Placental pericyte (primary cell): Measurements from ENCODE around the genes PRAMEF11, PRAMEF9, PRAMEF18 and PRAMEF5.

DNA sequence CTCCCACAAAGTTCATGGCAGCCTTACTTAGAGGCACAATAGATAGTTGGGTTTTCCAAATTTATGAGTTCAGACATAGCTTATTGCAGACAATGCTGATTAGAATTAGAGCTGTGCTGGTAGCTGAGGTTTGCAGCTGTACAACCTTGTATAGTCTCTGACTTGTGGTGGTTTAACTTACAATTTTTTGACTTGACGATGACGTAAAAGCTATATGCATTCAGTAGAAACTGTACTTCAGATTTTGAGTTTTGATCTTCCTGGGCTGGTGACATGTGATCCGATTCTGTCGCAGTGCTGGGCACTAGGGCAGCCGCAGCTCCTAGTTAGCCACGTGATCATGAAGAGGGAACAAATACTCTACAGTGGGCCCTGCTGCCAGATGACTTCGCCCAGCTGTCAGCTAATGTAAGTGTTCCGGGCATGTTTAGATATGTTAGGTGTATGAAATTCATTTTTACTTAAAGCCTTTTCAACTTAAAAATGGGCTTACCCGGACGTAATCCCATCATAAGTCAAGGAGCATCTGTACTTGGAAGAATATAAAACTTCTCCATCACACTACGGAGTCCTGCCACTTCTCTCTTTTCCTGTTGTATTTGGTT is 167.6 kb downstream of the DHRS3 start:
- CAGE, long polyA plus RNA: no peak

- CAGE, long polyA plus RNA: no peak
These were observed 164.0 kb downstream of the DHRS3 start for GRCh38 chr1:12453966-12454423.

DNA sequence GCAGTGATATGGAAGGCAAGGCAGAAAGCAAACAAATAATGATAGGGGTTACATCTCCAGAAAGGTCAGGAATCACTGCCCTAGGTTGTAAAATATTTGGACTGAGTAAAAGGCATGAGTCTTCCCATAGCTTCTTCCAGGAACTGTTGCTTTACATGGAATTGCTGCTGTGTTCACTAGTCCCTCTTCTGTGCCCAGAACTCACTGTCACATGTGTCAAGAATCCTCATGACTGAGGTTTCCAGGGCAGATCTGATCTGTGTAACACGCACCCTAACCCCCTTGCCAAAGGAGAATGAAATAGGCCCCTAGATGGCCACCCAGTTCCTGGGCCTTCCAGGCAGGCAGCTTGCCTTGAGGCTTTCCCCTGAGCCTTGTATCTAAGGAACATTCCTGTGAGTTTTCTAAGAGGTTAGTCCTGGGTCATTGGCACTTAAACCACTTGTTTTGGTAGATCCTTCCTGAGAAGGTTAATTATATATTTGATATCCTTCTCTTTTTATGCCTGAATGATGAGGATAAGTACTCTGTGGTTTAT is 163.5 kb downstream of the DHRS3 start:
- CAGE, long polyA plus RNA: no peak

DNA sequence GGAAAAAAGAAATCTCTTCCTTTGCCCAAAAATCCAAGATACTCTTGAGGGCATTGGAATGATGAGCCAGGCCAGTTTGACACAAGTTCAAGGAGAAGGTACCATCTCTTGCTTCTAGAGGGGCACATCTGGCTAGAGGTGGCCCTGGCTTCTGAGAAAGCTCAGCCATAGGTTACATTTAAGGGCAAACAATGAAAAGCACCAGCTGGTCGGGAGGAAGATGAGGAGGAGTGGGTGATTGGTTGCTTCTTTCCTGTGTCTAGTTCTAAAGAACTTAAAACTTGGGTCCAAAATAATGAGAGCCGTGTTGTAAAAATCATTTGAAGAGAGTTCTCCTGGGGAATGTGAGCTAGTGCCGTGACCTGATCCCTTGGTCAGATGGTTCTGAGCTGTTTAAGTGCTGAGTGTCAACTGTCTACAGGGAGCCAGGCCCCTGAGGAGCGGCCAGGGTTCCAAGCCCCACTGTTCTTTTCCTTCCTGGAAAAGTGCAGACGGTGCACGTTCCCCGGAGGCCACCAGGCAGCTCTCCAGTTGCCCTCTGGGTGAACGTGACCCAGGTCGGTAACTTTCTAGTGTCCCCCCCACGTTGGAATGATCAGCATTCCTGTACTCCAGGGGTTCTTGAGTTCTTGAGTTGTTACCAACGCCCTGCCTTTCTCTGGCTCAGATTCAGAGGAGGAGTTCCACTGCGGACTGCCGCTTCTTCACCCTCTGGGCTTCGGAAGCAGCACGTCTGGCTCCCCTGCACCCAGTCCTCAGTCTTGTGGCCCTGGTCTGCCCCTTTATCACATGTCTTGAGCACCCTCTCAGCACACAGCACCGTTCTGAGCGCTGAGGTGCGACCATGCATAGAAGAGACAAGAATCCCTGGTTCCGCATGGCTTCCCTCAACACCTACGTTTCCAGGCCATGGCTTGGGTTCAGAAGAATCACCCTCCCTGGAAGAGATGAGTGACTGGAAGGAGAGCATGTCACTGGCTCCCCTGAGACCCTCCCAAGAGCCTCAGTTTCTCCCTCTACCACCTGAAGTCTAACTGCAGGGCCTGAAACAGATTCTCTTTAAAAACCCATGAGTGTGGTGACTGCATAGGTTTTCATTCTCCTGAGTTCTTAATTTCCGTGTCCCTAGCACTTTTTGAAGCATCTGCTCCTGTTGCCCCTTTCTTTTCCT is 131.6 kb downstream of the DHRS3 start:
- CAGE, long polyA plus RNA: no peak

GRCh38 chr1:12539977-12540992 is 77.7 kb downstream of the DHRS3 start:
- CAGE, long polyA plus RNA: no peak

DNA sequence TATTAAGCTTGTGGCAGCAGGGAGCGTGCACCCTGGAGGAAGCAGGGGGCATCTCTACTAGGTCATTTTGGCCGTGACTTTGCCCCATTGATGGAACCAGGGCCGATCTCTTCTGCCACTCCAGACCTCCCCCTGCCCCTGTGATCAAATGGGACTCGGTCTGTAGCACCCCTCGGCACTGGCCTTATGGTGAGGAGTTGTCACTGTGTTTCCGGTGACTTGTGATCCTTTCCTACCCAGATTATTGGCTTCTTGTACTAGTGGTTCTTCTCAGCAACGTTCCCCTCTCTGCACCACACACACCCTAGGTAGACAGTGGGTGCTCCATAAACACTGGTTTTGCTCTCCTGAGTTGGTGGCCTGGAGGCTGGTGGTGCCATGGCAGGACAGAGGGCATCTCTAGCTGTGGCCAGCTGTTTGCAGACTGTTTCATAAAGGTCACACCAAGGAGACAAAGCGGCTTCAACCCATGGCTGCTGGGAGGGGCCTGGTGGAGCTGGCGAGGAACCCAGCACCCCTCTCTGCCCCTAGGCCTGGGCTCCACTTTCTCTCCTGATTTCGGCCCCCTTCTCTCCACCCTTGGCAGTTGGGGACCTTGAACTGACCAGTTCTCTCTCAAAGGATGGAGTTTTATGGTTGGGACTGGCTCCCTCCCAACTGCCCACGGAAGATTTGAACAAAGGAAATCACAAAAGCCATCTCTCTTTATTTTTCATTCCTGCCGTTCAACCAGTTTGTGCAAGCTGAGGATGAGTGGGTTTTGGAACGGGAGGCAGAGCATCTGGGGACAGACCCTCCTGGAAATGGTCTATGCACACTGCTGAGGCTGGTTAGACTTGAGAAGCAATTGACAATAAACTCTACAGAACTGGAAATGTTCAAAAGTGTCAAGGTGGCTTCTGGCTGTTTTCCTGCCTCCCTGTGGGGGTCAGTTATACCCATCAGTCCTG is 50.5 kb downstream of the DHRS3 start:
- CAGE, long polyA plus RNA: no peak

GRCh38 chr1:12810827-12811537 is 19.8 kb downstream of the PRAMEF1 start:
- CAGE, long polyA plus RNA: no peak

- CAGE, long polyA plus RNA: no peak
These were observed at the start of gene PRAMEF11 for GRCh38 chr1:12831272-12831761. PRAMEF11 (minus strand) TSS chr1:12831410.

DNA sequence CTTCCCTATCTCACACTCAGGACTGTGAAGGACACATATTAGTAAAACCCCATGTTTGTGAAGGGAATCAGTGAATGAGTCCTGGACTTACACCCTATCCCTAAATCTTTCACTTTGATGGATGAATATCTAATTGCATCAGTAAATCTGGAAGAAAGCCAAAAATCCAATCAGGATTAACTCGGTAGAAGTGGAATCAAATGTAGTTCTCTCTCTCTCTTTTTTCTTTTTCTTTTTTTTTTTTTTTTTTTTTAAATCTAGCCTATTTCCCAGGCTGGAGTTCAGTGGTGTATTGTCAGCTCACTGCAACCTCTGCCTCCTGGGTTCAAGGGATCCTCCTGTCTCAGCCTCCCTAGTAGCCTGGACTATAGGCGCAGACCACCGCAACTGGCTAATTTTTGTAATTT is at the start of gene PRAMEF9:
TSS of gene PRAMEF9 (plus strand) at position 202 of the 407 bp plus-strand sequence.
- CAGE, long polyA plus RNA: no peak

GRCh38 chr1:13226079-13226587 is at the start of gene PRAMEF18:
PRAMEF18 (minus strand) TSS chr1:13226154.
- CAGE, long polyA plus RNA: no peak

- CAGE, long polyA plus RNA: no peak
These were observed at the start of gene PRAMEF5 for GRCh38 chr1:13254041-13254361. PRAMEF5 (plus strand) TSS chr1:13254198.

DNA sequence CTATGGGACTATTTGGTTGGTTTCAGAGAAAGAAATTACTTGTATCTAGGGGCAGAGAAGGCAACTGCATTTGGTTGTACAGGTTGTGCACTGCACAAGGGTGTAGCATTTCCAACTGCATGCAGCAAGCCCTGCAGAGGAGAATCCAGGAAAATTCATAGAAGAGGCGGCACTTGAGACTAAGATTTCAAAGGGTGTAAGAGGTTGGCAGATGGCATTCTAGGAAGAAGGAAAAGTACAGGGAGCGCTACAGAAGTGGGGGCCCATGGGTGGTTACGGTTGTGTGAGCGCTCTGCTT is 27.9 kb downstream of the PRAMEF20 start:
- CAGE, long polyA plus RNA: no peak

DNA sequence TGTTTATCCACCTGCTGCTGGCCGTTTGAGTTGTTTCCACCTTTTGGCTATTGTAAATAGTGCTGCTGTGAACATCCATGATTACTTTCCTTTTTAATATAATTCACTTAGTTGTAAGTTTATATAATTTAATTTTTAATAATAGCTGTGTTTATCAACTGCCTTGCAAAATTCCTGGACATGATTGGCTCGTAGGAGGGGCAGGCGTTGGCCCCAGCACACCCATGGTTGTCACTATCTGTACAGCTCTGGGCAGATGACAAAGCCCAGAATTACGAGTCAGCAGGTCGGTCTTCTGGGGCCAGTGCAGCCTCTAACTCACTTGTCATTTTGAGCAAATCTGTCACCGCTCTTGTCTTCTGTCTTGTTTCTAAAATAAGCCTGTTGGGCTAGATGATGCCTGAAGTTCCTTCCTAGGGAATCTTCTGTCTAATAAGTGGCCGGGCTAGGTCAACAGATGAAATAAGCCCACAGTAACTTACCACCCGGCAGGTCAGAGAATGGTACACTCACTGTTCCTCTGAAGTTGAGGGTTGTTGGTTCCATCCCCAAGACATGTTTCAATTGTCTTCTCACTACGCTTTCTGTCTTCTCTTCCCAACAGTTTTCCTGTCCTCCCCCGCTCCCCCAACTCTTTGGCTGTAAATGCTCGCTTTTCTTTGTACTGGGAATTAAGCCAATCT is 21.5 kb upstream of the LRRC38 start:
- CAGE, long polyA plus RNA: no peak

DNA sequence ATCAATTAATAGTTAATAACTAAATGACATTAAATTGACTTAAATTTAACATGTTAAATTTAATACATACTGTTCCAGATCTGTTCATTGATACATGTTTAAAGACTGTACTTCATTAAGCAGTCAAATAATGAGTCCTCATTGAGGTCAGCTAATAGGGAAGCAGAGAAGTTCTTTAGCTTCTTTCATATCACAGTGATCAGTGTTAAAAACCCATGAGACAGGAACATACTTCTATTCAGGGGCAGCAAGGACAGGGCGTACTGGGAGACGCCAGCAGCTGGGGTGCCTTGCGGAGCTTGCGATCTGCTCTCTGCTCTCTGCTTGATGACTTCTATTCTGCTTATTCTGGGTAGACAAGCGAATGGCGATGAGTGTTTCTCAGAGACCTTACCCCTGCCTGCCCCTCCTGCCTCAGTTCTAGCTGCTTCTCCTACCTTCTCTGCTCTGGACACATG is 26.7 kb downstream of the PRDM2 start:
- CAGE, long polyA plus RNA: no peak

GRCh38 chr1:13754789-13755169 is 54.8 kb downstream of the PRDM2 start:
- CAGE, long polyA plus RNA: no peak

- CAGE, long polyA plus RNA: no peak
These were observed 90.2 kb downstream of the PRDM2 start for GRCh38 chr1:13789738-13790965.

DNA sequence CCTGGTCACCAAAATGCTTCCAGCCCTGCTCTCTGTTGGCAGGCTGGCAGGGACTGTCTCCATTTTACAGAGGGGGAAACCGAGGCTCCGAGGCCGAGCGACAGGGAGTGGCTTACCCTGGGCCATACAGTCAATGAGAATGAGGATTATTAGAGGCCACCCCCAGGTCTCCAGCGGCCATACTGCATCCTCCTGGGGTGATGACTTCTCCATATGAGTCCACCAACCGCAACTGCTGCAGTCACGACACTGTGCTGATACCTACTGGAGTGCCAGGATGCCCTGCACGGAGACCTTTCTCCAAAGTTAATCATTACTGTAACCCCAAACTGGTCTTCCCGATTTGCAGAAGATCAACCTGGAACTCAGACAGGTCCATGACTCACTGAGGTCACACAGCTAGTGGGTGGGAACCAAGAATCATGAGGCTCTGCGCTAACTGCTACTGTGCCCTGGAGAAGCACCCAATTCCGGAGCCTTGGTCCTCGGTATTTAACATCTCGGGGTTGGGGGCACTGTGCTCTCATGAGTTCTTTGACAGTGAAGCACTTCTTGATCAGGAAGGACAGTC is 112.9 kb downstream of the PRDM2 start:
- CAGE, long polyA plus RNA: no peak

GRCh38 chr1:13892524-13893344 is 192.7 kb downstream of the PRDM2 start:
- CAGE, long polyA plus RNA: no peak

DNA sequence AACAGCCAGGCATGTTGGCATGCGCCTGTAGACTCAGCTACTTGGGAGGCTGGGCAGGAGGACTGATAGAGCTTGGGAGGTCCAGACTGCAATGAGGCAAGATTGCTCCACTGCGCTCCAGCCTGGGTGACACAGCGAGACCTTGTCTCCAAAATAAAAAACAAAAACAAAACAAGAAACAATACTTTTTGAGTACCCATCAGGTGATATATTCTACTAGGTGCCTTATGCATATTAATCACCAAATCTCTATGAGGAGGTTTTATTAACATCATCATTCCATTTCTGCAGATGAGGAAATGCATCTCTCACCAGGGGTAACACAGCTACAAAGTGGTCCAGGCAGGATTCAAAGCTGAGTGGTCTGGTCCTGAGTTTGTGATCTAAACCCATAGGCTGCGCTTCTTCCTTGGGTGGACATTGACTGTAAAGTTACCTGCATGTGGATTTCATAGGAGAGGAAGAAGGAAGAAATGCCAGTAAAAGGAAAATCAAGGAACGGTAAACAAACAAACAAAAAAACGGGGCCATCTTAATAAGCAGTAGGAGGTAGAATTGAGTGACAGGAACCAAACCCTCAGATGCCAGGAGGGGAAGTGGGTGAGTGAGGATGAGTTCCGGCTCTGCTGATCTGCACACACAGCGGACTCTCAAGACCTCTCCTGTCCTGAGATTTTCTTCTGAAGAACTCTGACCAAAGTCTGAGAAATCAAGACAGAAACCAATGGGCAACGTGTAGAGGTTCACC is 323.4 kb downstream of the PRDM2 start:
- CAGE, long polyA plus RNA: no peak

- CAGE, long polyA plus RNA: no peak
These were observed 76.2 kb upstream of the KAZN start for GRCh38 chr1:14522285-14522751.